Airway epithelial cell (primary cell): ENCODE measurements around a stretch of chr5.

- RAMPAGE, long total RNA: no peak
These were observed 34.9 kb upstream of the RPL26L1 start for GRCh38 chr5:172924225-172924909.

DNA sequence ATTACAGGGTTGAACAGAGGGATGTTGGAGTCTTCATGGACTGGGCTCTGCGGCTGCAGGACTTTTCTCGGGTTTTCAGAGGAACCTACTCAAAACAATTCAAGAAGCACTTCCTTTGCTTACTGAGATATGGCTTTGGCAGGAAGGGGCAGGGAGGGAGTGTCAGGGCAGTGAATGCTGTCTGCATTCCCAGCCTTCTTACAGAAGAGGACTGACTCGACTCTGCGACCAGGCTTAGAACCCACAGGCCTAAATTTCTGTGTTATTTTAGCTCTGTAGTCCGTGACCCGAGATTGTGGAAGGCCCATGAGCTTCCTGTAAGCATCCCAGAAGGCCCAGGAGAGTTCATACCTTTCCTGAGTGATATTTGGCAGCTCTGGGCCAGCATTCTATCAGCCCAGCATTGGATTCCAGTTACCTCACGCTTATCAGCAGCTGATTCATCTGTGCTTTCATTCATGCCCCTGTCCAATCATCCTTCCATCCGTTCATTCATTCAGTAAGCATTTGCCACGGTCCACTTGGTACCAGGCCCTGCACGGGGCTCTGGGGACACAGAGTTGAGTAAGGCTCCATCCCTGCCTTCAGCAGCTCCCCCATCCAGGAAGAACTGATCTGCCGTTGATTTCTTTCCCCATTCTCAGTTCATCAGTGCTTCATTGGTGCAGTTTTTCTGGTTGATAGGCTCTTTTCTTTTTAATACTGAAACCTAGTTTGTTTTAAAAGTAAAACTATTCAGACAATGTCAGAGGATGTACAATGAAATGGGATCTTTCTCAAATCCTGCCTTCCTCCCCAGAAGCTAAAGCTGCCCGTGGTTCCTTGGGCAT is 28.1 kb upstream of the RPL26L1 start:
- RAMPAGE, long total RNA: no peak

- RAMPAGE, long total RNA: no peak
These were observed 8.1 kb upstream of the RPL26L1 start for GRCh38 chr5:172950700-172951945.

GRCh38 chr5:172958270-172959040 is 769 bp upstream of the RPL26L1 start:
- RAMPAGE, long total RNA: no peak

GRCh38 chr5:173034311-173035301 is 21.5 kb upstream of the CREBRF start:
- RAMPAGE, long total RNA: no peak

GRCh38 chr5:173320308-173320819 is 7.8 kb downstream of the STC2 start:
- RAMPAGE, long total RNA: no peak

GRCh38 chr5:173607916-173608454 is 8.5 kb downstream of the BOD1 start:
- RAMPAGE, long total RNA: no peak

GRCh38 chr5:173653859-173654986 is 37.8 kb upstream of the BOD1 start:
- RAMPAGE, long total RNA: no peak

GRCh38 chr5:173669330-173669978 is 53.0 kb upstream of the BOD1 start:
- RAMPAGE, long total RNA: no peak

DNA sequence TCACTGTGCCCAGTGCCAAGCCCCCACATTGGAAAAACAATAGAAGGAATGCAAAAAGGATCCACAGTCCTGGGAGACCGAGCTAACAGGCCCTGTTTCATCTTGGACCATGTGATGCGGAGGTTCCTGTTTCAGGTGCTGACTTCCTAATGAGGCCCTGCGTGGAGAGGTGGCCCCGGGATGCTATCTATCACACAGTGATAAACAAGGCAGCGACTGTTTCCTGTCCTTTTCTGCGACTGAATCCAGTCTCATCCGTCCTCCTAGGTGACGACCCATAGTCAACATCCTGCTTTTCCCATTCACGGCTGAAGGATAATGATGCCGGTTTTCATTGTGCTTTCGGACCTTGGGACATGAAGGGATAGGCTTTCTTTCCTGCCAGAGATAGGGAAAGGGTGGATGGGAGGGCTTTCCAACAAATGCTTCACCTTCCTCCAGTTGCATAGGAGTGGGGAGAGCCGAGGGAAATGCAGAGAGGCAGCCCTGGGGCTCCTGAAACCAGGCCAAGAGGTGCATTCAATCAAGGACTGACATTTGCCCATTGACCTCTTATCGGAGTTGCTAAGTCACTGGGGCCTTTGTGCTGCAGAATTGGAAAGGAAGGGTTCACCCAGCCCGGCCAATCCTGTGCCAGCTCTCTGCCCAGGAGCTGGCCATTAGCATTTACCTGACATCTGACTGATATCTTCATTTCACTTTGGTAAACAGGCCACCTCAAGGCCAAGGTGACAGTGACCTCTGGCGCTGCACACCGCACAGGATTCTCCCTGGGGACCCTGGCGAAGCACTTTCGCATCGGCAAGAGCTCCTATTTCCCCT is 56.7 kb upstream of the BOD1 start:
- RAMPAGE, long total RNA: no peak

- RAMPAGE, long total RNA: no peak
These were observed 134.7 kb upstream of the CPEB4 start for GRCh38 chr5:173753326-173754003.

DNA sequence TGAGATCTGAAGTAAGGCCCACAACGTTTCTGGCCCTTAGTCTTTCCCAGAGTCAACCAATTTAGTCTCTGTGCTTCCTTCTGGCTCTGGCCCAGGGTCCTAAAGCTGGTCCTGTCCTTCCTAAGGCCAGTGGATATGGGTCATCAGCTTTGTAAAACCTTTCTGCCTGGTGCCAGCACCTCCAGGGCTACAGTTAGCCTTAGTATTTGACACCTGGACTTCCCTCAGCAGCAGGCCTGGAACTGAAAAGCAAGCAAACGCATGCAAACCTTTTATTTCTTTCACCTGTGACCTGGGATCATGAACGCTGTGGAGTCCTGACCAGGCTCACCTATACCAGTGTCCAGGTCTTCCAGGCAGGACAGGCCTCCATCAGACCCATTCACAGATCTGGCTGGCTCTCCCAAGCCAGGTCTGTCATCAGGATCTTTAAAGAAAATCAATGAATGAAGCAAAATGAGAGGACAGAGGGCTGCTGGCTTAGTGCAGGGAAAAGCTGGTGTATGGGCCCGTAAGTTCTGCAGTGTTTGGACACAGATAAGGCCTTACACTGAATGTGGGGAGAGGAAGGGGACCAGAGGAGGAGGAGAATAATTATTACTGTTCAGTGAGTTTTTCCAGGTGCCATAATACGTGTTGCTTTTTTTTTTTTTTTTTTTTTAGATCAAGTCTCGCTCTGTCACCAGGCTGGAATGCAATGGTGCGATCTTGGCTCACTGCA is 96.3 kb upstream of the CPEB4 start:
- RAMPAGE, long total RNA: no peak

DNA sequence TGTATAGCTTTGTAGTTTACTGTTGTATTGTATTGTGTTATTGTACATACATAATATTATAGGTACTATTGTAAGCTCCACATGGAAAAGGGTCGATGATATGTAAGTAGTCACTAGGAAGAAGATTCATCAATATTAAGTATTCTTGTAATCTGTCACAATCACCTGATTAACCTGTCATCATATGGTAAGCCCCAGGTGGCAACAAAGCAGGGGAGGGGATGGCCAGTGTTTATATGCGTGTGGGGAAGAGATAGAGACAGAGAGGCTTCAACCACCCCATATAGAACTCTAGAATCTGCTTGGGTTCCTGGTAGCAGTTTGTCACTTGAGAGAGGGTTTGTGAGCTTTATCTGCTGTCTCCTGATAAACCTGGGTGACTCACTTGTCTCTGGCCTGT is 49.0 kb upstream of the CPEB4 start:
- RAMPAGE, long total RNA: no peak

- RAMPAGE, long total RNA: no peak
These were observed 37.8 kb upstream of the CPEB4 start for GRCh38 chr5:173850223-173850886.

DNA sequence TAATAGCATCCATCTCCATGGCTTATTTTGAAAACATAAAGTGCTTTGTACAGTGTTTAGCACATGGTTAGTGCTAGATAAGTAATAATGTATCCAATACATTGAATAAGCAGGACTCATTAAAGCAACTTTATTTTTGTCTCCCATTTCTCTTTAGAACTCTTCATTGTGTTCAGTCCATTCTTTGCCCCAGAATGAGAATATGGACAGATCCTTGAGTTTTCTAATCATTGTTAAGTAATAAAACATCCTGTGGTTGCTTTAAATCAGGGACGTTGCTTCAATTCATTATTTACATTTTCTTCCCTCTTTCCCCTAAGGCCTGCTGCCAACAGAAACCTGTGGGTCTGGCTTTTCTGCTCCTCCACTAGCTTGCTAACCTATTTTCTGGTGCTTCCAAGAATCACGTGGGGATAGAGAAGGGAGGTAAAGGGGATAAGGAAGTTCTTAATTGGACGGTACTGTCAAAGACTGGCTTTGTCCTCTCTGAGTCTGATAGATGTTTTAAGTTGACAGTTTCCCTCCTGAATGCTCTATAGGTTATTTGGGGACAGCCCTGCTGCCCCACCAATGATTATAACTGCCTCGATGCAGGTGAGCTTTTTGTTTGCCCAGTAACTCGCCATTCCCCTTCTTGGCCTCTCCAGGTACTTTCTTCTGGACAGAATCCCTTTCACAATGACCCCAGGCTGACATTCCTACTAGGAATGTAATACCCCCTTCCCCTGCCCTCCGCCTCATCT is 20.1 kb upstream of the CPEB4 start:
- RAMPAGE, long total RNA: no peak

DNA sequence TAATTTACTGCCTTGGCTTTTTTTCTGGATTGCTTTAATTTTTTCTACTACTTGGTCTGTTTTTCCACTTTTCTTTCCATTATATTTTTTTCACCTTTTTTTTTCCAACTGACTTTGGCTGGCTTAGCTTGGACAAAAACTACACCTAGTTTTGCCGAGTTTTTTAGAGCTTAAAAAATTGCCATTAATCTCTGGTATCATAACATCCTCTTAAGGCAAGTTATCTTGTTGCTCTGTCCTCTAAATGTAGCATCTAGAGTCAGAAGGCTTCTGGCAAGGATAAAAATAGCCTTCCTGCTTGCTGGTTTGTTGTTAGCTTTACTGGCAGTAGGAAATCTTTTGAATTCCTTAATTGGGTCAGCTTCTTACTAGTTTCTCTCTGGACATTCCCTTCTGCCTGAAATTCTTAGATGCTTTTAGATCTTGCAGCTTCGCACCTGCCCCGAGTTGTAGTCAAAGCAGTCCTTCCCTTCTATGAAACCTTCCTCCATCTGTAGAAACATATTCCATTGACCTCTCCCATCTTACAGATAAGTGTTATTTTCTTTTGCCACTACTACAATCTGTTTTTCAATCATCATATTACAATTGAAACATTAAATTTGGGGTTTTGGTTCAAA is 35.6 kb downstream of the CPEB4 start:
- RAMPAGE, long total RNA: no peak

- RAMPAGE, long total RNA: no peak
These were observed 39.9 kb upstream of the C5orf47 start for GRCh38 chr5:173948844-173949755.

DNA sequence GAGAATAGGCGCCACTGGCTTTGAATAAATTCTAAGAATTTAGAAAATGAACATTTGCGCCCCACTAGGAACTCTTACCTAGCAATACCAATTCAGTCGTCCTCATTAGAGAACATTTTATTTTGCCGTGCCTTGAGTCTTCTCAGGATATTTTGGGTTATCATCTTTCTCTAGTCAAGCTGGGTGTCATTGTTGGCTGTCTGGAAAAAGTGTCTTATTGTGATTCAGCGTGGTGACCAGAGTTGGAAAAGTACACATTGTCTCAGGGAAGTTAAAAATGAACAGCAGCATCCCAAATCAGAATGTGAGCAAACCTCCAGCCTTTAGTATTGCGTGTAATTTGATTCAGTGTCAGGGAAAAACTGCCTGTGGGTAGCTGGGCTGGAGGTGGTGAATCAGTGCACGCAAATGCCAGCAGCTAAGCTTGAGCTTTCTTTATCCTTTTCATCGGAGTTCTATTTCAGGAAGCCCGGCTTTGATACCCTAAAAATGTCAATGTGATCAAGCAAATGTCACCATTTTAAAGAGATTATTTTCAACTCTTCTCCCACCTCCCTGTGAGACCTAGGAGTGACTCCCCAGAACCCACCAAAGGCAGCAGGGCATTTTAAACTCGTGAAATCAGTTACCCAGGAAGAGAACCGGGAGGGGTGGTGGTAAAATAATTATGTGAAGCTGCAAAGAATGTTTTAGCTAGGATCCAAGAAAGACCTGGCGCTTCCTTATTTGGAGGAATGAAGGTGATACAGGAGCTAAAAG is 25.8 kb upstream of the C5orf47 start:
- RAMPAGE, long total RNA: no peak

GRCh38 chr5:173969145-173969884 is 19.7 kb upstream of the C5orf47 start:
- RAMPAGE, long total RNA: no peak

- RAMPAGE, long total RNA: no peak
These were observed 119.3 kb downstream of the MSX2 start for GRCh38 chr5:174843730-174844006.